ENCODE results near the genes OR4N2 and OR4K2.

- PRO-cap = no peak
These were observed at the start of gene OR4N2 for GRCh38 chr14:19803569-19804046. Gene OR4N2 (plus strand): TSS chr14:19803770.

DNA sequence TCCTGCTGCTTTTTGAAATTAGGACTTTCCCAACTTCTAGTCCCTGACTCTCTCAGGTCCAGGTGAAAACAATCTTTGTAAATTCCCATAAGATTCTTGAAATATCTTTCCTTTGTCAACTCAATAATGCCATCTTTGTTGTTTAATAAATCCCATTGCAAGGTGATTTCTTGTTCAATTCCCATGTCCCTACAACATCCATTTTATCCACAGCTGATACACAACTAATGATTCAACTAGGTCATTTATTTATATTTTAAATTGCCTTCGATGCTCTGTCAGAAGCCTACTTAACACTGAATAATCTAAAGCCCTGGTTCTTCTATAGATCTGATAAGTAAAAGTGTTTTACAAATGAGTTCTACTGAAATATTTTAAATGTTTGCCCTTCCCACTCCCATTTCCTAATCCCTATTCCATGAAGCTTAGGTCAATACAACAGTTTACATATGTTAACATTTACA lies at the start of gene OR4K2:
Gene OR4K2 (plus strand): TSS at position 186 of the 464 bp plus-strand sequence.
- PRO-cap = no peak

DNA sequence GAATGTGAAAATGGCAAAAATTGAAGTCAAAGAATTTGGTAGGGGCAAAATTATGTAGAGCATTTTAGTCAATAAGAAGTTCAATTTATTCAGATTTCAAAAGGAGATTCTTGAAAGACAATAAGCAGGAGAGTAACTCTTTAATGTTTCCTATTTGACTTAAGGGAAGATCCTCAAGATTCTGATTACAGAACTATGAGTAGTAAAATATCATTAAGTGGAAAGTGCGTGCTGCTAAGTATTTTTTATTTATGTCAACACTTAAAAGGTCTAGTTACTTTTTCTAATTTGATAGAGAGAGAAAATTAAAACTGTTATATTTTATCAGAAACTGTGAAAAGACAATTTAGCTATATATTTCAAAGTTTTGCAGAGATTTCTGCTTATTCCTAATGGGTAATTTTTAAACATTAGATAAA lies 6.6 kb downstream of the OR4N5 start:
- PRO-cap = unidirectional peak, plus-strand start at position 225 of the sequence

- PRO-cap = no peak
These were observed 5.8 kb downstream of the CCNB1IP1 start for GRCh38 chr14:20327025-20327930.

DNA sequence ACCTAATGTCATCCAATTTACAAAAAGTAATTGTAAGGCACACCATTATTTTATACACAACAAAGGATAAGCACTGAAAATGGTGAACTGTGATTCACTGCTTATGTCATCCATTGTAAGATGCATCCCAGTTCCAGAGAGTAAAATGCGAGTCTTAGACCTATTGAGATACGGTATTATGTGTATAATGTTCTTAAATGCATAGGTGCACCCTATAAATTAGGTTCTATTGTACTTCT lies 405 bp downstream of the PARP2 start:
- PRO-cap = no peak

DNA sequence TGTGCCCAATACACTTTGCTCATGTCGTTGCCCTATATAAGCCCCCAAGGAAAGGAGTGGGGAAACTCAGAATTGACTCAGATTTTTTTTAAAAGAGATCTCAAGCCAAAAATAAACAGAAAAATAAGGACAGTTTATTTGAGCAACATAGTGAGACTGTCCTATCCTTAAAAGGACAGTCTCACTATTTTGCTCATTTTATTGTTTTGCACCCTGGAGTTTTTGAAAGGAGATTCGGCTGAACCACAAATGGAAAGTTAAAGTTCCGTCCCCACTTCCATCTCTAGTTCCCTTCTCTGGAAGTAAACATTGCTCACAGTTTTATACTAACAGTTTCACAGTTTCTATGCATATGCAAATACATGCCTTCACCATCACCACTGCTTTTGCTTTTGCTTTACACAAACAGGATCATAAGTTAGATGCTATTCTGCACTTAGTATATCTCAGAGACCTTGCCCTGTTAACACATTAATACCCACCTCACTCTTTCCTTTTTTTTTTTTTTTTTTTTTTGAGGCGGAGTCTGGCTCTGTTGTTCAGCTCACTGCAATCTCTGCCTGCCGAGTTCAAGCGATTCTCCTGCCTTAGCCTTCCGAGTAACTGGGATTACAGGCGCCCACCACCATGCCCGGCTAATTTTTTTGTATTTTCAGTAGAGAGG lies 982 bp downstream of the TEP1 start:
- PRO-cap = bidirectional peak, plus-strand start at position 535 of the sequence, minus-strand start at position 295 of the sequence

GRCh38 chr14:20418354-20418996 lies 5.2 kb upstream of the TEP1 start:
- PRO-cap = no peak

DNA sequence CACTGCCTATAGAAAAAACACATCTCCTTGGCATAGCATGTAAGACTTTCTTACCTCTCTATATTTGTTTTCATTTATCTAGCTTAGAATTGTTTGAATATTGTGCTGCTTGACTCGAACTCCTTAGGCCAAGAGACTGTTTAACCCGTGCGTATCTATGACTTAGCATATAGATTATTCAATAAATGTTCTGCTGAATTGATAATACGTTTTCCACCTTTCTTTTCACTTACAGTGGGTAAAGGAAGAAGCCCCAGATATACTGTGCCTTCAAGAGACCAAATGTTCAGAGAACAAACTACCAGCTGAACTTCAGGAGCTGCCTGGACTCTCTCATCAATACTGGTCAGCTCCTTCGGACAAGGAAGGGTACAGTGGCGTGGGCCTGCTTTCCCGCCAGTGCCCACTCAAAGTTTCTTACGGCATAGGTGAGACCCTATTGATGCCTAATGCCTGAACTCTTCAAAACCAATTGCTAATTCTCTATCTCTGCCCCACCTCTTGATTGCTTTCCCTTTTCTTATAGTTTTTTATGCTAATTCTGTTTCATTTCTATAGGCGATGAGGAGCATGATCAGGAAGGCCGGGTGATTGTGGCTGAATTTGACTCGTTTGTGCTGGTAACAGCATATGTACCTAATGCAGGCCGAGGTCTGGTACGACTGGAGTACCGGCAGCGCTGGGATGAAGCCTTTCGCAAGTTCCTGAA lies 1.6 kb downstream of the APEX1 start:
- PRO-cap = no peak

- PRO-cap = bidirectional peak, plus-strand start at chr14:20461993, minus-strand start at chr14:20461423
These were observed 553 bp upstream of the PIP4P1 start for GRCh38 chr14:20461855-20462118.

- PRO-cap = no peak
These were observed 18.6 kb downstream of the OR6S1 start for GRCh38 chr14:20622902-20623190.

DNA sequence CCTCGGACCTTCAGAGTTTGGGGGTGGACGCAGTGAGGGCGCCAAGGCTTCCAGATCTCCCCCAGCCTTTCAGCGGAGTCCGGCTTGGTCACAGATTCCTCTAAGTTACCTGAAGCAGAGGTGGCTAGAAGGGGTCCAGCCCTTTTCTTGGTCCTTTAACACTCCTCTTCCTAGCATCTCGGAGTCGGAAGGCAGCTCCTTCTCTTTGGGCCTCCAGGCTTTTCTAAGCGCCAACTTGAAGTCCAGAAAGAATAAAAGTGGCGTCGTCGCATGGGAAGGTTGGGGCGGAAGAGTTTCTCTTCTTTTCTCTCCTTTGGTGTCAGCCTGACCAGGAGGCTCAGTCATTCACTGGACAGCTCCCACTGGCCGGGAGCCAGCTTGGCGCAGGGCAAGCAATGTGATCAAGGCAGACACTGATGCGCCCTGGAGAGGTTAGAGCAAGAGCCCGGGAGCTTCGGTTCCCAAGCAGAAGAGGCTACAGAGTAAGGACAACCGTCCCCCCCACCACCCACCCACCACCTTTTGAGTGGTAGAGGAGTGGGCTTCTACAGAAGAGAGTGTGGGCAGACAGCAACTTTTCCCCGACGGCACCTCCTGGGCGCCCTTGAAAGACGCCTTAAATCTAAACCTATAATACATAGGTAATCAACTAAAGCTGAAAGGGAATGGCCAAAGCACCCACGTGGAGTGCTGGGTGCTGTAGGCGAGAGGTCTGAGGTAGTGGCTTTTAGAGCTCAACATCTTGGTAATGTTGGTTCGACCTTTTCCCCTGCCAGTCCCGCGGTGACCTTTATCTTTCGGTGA lies 9.4 kb downstream of the OR6S1 start:
- PRO-cap = bidirectional peak, plus-strand start at position 428 of the sequence, minus-strand start at position 278 of the sequence

GRCh38 chr14:20685900-20686450 lies 1.6 kb downstream of the RNASE4 start:
- PRO-cap = no peak

GRCh38 chr14:21037107-21037446 lies 2.5 kb upstream of the RNASE13 start:
- PRO-cap = no peak

DNA sequence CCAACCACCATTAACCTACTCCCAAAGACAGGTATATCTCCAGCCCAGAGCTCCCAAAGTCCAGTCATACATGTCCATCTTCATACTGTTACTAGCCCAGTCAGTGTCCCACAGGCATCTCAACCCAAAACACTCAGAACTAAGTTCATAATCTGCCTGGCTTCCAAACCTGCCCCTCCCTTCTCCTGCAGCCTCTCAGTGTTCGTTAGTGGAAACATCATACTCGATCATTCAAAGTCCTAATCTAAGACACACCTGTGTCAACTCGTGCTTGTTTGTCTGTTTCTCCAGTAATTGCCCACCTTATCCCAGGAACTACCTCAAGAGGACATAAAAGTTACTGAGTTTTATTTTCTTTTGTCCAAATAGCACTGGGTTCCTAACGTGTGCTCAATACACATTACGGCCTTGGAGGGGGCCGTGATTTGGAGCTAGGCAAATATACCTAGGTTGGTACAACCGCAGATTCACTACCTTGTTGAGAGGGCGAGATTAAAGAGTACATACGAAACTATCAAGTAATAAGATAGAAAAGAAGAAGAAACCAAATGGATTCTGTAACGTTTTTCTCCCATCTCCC lies 3.0 kb downstream of the RNASE8 start:
- PRO-cap = no peak

- PRO-cap = no peak
These were observed 368 bp upstream of the ARHGEF40 start for GRCh38 chr14:21069844-21070027.

DNA sequence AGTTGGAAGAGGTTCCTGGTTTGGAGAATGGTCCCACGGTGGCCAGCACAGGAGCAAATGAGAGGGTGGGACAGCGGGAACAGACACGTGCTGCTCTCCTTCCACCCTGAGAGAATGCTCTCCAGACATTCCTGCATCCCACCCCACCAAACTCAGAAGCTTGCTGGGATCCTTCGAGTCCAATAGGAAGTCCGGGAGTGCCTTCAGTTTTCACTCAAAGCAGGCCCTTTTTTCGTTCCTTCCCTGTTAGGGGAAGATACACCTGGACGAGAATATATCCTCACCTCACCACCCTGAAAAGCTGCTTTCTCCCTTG lies 2.2 kb downstream of the TMEM253 start:
- PRO-cap = no peak

DNA sequence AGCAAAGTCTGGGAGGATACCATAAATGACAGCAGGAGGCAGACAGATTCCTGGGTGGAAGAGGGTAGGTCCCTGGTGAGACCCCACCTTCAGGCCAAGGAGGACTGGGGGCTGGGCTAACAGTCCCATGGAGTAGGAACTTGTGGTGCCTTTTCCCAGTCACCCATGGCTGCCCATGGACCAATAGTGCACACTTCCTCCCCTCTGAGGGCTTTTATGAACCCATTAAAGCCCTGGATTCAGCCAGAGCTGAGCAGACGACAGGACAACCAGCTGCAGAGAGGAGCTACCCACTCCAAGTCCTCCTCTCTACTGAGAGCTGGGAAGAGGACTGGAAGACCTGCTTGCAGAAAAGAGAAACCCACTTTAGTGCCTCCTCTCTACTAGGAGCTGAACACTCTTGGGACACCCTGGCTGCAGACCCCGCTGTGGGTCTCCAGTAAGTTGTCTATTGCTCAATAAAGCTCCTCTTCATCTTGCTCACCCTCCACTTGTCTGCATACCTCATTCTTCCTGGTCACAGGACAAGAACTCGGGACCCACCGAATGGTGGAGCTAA lies 36.7 kb upstream of the OR5AU1 start:
- PRO-cap = no peak

GRCh38 chr14:21203370-21203924 lies 47.6 kb upstream of the OR5AU1 start:
- PRO-cap = no peak

- PRO-cap = no peak
These were observed 18.9 kb upstream of the SUPT16H start for GRCh38 chr14:21402667-21403269.

GRCh38 chr14:21437110-21437773 lies 18.7 kb downstream of the CHD8 start:
- PRO-cap = bidirectional peak, plus-strand start at chr14:21437396, minus-strand start at chr14:21437275